Duodenum (tissue), 1 donor: ENCODE data around the gene ADIRF.

DNA sequence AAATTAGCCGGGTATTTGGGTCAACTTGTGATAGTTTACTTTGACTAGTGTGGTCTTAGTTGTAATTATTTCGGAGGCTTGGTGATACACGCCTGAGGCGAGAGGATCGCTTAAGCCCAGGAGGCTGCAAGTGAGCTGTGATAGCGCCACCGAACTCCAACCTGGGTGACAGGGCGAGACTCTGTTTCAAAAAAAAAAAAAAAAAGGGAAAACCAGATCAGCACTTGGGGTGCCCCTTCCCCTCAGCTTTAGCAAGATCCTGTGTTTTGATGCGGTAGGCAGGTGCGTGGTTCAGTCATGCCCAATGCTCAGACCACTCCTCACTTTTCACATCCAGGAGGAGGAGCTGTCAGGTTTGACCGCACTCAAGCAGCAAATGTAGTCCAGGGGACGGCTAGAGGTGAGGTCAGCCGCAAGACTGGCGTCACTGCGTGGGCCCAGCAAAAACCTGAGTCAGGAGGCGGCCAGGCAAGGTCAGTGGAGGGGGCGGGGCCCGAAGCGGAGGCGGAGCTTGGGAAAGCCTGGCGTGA is 404 bp upstream of the CCSER2 start:
- PRO-cap = bidirectional peak, plus-strand start outside the sequence, minus-strand start at position 420 of the sequence

DNA sequence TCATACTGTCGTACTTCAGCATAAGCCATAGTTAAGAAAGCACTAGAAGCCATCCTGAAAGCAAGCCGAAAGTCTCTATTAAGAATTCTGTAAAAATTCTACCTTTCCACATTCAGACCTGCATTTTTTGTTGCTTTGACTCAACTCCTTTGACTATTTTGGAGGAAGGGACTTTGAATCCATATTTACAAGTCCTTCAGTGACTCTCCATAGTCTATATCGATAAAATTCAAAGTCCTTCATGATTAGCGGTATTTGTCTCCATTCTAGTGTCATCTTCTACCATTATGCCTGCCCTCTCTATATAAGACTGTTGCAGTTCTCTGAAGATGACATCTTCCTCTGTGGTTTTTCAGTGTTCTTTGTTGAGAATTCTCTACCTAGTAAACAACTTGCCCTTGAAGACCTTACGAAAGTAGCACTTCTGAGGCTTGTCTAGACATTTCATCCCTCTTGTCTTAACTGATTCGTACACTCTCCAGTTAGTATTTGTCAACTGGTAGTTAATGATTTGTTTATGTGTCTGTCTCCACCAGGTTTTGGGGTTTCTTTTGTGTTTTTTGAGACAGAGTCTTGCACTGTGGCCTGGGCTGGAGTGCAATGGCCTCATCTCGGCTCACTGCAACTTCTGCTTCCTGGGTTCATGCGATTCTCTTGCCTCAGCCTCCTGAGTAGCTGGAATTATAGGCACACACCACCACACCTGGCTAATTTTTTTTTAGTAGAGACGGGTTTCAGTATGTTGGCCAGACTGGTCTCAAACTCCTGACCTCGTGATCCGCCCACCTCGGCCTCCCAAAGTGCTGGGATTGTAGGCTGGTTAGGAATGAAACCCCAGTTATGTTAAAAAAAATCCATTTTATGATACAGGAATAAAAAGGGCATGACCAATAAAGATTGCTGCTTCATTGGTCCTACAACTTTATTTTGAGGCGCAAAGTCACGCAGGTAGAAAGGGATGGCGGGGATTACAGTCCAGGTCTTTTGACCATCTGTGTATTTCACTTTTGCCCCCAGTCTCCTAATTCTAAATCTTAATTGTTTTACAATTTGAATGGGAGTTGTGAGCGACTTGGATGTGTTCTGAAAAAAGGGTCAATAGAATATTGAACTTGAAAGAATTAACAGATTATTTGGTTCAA is 2.0 kb downstream of the CCSER2 start:
- PRO-cap = unidirectional peak, minus-strand start at position 277 of the sequence; unidirectional peak, minus-strand start at position 618 of the sequence

- PRO-cap = no peak
Observed at GRCh38 chr10:86377055-86377606, 10.5 kb upstream of the GRID1 start.

DNA sequence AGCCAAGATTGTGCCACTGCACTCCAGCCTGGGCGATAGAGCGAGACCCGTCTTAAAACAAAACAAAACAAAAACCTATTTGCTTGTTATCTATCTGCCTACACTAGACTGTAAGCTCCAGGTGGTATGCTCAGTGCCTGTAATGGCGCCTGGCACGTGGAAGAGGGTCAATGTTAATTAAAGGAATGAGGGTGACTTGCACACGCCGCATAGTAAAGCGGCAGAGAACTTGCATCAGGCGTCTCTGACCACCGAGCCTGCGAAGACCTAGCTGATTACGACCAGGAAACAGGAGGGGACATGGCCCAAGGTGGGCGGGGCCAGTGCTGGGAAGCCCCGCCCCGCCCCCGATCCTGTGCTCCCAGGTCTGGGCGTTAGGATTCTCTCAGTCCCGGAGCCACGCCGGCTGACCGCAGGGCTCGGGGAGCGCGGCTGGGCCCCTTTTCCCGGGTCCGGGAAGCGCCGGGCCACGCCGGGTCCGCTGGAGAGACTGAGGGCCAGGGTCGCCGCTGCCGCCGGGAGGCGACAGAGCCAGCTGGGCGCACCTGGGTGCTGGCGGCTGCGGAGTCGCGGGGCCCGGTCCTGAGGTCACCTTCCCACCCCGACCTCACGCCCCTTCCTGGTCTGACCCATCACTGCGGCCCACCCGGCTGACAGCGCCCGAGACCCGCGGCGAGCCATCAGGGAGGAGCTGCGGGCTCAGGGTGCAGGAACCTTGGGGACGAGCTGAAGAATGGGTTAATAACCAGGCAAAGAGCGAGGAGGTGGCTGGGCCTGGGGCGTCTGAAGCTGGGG is 22.9 kb upstream of the GRID1 start:
- PRO-cap = unidirectional peak, plus-strand start at position 380 of the sequence

GRCh38 chr10:86672175-86672929 is 4.0 kb downstream of the LDB3 start:
- PRO-cap = no peak

DNA sequence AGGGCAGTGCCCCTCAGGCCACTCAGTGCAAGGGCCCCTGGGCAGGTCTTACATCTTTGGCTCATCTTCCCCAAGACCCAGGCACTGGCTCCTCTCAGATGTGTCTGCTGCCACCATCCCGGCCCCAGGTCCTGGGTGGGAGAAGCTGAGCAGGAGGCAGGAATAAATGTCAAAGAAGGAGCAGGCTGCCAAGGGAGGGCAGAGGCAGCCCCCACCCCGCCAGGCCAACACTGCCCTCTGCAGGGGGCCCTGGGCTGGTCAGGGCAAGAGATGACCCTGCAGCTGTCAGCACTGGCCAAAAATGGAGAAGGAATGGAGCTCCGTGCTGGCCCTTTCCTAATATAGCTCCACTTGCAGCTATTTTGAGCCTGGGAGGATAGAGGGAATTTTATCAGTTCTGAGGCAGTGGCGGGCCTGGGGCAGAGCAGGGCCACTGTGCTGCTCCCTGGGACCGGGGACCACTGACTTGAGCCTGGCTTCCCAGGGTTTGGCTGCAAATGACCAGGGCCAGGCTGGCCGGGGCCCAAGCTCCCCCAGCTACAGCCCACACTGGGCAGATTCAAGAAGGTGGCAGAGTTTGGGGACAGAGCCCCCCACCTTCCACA is 16.0 kb downstream of the LDB3 start:
- PRO-cap = no peak

DNA sequence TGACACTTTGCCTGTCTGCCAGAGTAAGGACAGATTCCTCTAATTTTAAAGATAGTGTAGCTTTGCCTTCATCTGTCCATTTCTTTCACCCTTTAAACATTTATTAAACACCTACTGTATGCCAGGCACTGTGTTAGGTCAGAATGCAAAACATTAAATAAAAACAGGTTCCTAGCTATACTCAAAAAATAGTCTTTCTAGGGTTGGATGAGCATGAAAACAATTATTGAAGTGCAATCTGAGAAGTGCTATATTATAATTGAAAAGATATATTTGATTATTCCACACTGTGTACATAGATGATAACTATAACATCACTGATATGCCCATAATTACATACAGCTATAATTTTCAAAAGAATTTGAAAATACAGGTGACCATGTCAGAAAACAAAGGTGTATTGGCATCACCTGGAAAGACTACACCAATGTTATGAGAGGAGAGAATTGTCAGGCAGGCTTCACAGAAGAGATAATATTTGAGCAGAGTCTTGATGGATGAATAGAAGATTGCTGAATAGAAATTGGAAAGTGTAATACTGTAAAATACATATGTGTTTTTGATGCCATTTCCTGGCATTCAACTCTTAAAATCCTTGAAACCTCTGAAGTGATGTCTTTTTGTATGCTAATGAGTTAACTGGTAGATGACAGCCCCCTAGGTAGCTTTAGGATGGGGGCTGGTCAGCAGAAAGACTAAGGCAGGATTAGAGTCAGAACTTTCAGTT is 84.8 kb downstream of the BMPR1A start:
- PRO-cap = no peak

- PRO-cap = no peak
Observed at GRCh38 chr10:86954122-86955097, 3.0 kb downstream of the MMRN2 start.

DNA sequence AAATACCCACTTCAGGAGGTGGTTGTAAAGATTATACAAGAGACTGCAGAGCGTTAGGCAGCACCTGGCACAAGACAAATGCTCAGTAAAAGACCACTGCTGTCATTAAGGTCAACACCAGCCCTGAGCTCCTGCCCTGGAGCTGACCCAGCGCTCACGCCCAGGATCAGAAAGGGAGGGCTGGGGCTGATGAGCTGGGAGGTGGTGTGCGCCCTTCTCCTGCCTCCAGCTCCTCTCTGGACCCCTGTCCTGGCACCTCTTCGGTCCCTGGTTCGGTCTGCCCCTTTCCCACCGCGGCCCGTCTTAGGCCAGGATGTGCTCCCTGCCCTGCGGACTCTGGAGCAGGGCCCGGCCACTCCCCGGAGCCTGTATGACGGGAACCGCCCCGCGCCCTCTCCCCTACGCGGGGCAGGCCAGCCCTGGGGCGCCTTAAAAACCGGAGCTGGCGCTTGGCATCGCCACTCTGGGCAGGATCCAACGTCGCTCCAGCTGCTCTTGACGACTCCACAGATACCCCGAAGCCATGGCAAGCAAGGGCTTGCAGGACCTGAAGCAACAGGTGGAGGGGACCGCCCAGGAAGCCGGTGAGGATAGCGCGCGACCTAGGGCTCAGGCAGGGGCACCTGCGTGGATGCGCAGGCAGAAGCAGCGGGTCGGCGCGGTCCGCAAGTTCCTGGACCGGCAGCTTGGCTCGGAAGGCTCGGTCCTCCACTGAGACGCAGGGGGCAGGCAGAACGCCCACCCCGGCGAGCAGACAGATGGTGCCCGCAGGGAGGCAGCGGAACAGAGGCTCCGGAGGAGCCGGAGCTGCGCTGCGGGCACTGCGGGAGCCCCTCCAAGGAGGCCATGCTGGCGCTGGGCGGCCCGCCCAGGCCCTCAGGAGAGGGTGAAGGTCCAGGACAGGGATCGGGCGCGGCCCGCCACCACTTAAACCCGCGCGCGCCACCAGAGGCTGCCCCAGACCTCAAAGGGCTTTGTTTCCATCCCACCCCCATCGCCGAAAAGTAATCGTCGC is at the start of gene ADIRF:
Gene ADIRF (plus strand): TSS at position 461 of the 1,015 bp plus-strand sequence.
- PRO-cap = bidirectional peak, plus-strand start at position 461 of the sequence, minus-strand start at position 298 of the sequence

GRCh38 chr10:87066777-87067457 is 27.7 kb downstream of the GLUD1 start:
- PRO-cap = no peak

DNA sequence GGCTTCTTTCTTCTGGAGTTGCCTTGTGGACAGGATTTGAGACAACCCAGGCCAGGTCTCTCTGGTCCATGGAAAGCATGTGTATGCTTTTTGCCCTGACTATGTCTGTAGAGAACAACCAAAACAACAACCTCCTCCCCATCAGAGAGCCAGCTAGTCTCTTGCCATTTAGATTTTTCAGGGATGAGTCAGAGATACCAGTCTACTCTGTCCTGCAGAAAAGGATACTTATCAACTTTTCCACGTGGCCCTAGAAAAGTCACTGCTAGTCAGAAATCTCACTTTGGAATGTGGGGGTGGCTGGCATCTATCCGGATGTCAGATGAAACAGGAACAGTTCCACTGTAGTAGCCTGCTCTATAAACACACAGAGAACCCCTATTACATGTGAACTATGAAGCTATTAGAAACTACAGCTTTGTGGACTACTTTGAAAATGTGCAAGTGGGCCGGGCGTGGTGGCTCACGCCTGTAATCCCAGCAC is 13.4 kb upstream of the NUTM2A start:
- PRO-cap = no peak

DNA sequence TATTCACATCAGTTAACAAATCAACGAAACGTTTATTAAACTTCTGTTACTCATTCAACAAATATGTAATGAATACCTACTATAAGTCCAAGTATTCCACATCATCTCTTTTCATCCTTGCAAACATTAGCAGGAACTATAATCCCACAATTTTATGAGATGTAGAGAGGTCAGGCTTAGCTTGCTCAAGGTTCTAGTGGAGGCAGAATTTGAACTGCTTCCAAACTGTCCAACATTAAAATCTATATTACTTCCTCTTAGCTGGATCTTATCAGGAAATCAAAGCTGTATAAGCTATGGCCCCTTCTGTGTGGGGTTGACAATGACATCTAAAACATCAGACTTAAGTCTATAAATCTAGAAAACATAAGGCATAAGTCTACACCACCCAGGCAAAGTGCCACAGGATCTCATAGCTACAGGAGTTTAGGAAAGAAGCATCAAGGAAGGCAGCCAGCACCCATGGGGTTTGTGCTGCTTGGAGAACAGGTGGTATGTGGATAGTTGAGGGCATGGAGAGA is 34.4 kb downstream of the PAPSS2 start:
- PRO-cap = no peak

GRCh38 chr10:87713684-87714259 is 54.1 kb downstream of the PAPSS2 start:
- PRO-cap = no peak

DNA sequence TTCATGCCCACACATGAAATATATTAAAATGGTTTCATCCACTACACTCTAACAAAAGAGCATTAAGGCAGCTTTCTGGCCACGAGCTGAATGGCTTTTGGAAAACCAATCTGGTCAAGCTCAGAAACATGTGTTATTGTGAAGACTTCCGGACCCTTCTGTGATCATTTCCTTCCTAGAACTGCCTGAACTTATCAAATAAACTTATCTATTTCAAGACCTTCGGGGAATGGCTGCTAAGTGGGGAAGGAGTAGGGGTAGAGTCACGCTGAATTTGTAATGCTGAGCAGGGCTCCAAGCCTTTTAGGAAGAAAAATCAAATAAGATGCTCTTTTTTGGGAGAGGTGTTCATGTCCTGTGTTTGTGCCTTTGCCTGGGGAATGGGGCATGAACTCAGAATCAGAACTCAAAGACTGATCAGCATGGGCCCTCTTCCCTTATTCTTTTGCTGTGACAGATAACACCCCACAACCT is 56.7 kb downstream of the PAPSS2 start:
- PRO-cap = no peak

DNA sequence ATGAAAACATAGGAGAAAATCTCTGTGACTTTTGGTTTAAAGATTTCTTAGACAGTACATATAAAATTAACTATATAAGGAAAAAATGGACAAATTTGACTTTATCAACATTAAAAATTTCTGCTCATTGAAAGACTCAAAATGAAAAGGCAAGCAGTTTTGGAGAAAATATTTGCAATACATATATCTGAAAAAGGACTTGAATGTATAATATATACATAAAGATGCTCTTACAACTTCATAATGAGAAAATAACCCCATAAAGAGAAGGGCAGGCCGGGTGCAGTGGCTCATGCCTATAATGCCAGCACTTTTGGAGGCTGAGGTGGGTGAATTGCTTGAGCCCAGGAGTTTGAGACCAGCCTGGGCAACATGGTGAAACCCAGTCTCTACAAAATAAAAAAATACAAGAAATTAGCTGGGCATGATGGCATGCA is 56.8 kb downstream of the PTEN start:
- PRO-cap = no peak

DNA sequence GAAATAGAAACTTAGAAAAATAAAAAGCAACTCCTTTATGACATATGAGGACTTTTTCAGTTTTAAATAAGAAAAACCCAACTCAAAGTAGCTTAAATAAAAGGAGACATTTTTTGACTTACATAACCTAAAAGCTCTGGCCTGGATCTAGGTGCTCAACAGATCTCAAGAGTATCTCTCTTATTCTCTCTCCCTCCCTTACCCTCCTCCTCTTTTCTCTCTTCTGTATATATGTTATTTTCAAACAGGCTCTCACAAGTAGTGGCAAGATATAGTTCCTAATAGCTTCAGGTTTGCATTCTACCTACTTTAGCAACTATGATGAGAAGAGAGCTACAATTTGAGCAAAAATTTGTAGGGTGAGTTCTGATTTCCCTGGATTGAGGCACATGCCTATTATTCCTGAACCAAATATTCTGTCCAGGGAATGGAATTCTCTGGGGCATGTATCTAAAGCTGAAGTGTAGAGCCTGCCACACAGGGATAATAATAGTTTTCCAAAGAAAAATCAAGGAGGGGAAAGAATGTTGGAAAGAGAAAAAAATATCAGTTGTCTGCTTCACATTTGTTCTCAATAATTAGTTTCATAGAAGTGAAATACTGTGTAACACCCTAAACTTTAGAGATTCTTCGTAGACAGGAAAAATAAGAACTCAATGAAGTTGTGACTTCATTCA is 77.4 kb downstream of the PTEN start:
- PRO-cap = no peak

DNA sequence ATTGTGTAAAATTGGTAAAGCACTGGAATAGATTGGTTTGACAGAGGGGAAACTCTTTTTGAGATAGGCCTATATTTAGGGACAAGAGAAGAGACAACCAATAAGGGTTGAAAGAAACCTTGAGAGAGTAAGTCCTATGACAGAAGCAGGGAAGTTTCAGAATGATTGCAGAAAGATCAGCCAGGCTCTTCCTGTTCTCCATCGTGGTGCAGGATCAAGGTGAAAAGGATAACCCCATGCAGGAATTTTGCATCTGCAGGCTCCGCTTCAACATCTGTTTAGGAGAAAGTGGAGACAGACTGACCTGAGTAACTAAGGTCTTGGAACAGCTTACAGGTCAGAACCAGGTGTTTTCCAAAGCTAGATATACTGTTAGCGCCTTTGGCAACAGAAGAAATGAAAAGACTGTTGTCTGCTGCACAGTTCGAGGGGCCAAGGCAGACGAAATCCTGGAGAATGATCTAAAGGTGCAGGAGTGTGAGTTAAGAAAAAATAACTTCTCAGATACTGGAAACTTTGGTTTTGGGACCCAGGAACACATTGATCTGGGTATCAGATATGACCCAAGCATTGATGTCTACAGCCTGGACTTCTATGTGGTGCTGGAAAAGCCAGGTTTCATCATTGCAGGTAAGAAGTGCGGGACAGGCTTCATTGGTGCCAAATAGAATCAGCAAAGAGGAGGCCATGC is 82.0 kb downstream of the PTEN start:
- PRO-cap = no peak

GRCh38 chr10:88062477-88062765 is 199.0 kb downstream of the PTEN start:
- PRO-cap = no peak

DNA sequence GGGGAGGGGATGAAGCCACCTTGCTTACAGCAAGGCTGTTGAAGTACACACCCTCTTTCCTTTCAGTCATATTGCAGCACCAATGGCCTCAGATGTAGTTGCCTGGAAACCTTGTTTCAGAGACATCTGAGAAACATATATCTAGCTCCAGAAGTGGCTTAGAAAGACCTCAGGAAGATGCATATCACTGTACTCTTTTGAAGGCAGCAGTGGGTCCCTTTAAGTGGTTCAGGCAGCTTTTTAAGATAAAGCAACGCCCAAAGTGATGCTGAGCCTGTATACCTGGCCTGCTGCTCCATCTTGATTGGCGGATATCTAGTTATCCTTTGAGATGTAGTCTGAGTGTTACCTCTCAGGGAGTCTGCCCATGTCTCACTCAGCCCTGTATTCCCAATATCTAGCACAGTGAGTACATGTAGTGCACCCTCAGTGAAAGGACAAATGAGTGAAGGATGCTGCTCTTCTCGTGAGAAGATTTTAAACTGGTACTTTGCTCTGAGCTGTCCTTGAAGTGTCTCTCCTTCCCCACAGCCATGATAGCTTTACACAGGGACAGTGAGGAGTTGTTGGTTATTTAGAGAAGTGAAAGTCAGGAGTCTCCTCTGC is 201.7 kb downstream of the PTEN start:
- PRO-cap = no peak

DNA sequence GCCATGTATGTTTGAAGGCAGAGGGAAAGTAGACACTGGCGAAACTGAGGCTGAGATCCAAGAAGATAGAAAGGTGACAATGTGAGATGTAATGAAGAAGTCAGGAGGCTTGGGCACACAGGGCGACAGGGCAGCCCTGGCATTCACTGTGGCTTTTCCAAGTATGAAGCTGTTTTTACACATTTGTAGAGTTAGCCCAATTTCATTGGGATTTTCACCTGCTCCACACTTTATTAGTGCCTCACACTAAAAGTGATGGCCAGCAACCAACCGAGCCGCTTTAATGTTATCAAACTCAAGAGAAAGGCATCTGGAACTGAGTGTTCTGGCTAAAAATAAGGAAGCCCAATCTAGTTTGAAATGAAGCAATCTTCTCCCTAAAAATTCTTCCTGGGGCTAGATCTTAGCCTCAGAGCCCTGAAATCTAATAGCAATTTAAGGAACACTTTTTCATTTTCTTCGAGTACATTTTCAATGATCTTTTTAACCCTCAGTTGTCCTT is 108.1 kb downstream of the RNLS start:
- PRO-cap = no peak